ENCODE data around the genes PCCA, GGACT and TPP2.

DNA sequence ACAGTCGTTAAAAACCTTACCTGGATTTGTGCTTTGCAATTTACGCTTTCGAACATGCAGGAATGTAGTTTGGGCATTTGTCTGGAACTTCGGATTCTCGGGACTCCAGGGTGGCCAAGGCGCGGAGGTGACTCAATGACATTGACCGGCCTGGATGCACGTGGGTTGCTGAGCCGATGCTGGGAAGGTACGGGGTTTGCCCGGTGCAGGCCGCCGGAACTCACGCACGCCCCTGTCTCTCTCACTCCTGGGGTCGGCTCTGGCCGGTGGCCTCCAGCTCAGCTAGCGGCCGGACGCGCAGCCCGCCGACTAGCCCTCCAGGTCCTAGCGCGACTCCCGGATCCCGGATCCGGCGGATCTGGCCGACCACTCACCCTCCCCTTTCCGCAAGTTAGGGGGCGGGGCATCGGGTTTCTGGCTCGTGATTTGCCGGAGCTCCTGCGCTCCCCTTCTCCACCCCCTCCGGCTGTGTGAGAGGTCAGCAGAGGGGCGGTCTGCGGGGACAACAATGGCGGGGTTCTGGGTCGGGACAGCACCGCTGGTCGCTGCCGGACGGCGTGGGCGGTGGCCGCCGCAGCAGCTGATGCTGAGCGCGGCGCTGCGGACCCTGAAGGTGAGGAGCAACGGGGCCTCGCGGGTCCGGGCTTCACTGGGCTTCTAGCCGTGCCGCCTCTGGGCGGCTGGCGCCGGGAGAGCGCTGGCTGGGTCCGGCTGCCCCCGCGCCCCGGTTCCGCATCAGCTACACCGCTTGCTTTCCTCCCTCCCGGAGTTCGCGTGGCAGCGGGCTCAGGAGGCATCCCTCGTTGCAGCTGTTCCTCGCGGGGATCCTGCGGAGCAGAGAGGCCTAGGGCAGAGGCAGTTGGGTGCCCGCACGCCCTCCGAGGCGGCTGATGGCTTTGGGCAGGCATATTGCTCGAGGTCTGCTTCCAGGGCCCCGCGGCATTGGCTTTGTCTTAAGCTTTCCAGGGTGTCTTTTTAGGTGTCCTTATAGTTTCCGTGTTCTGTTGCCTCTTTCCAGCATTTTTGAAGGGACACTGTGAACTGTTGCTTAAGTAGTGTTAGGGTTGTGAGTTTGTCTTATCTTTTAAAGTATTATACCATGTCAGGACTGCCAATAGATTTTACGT is at the start of gene PCCA:
TSS of gene PCCA (plus strand) at position 481 of the 1,127 bp plus-strand sequence.
- RRBS = under 1% methylated on average over 49 of the region's 87 CpGs

GRCh38 chr13:100089740-100090058 is 806 bp downstream of the PCCA start:
- RRBS = no CpG with 5 or more reads among the region's 4 CpGs

GRCh38 chr13:100154711-100155535 is 66.0 kb downstream of the PCCA start:
- RRBS = no CpG with 5 or more reads among the region's 6 CpGs

GRCh38 chr13:100326469-100326764 is 237.5 kb downstream of the PCCA start:
- RRBS = no CpG with 5 or more reads among the region's 1 CpG

DNA sequence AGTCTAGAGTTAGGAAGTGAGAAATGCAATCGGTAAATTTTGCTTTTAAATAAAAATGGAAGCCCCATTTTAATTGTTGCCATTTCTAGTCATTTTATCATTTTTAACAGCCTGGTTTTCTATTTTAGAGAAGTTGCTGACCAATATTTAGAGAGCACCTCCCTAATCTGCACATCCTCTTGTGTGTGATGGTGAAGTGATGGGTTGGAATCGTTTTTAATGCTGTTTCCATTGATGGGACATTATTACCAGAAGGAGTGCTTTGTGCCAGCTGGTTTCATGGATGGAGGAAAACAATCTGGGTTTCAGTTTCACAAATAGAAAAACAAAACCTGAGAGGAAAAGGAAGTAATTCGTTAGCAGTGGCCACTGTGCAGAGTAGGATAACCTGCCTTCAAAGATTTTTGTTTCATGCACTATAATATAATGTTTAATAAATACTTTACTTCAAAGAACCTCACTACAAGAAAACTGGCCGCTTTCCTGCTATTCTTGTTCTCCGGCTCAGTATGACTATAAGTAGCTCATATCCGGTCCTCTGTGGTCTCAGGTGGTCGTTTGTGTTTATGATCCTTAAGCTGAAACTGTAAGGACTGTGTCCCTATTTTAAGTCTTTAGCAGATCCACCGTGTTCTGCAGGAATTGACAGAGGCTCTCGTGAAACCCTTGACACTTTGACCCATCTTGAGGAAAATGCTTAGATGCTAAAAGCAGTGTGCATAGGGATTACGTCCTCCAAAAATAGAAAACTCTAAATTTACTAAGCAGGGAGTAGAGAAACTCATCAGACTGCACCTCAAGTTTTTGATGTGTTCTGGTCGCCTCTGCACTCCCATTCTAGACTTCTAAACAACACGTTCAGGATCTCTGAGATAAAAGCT is 104.7 kb downstream of the GGACT start:
- RRBS = no CpG with 5 or more reads among the region's 12 CpGs

DNA sequence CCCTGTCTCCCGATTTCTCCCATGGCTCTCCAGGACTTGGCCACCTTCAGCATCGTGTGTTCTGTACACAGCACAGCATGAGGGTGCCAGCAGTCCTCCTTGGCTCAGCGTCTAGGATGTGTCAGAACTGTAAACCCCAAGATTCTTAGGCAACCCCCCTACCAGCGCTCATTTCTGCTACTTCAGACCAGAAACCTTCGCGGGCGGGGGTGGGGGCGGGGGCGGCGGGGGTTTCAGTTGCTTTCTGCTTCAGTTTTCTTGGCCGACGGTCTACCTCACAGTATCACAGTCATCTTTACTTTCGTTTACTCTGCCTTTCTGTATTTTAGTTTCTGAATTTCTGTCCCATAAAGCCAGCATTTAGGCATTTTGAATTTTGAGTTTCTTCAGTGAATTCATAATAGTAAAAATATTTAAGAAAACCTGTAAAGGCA is 82.4 kb downstream of the GGACT start:
- RRBS = no CpG with 5 or more reads among the region's 13 CpGs

DNA sequence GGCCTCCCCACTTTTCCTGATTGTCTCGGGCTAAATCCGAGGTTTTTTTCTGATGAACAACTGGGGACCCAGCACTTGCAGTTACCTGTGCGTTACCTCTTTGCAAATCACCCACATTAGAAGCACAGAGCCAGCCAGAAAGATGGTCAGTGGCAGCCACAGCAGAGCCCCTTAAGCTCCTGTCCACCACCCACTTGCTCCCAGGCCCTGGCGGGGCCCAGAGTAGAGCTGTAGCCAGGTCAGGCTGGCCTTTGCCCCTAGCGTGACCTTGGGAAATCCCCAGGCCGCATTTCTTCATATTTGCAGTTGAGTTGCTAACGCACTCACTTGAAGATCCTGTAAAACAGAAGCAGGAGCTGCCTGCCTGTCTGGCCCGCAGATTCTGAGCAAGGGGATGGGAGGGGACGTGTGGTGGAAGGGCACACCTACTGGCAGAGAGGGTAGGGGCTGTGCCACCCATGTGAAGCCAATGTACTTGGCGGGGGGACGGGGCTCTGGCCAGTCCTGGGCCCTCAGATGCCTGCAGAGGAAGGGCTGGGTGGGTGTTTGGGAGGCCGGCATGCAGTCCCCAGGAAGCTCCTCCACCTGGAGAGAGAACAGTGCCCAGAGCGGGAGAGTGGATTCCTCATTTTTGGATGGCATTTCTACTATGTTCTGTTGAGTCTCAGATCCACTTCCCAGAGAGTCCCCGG is 63.2 kb downstream of the GGACT start:
- RRBS = no CpG with 5 or more reads among the region's 14 CpGs

DNA sequence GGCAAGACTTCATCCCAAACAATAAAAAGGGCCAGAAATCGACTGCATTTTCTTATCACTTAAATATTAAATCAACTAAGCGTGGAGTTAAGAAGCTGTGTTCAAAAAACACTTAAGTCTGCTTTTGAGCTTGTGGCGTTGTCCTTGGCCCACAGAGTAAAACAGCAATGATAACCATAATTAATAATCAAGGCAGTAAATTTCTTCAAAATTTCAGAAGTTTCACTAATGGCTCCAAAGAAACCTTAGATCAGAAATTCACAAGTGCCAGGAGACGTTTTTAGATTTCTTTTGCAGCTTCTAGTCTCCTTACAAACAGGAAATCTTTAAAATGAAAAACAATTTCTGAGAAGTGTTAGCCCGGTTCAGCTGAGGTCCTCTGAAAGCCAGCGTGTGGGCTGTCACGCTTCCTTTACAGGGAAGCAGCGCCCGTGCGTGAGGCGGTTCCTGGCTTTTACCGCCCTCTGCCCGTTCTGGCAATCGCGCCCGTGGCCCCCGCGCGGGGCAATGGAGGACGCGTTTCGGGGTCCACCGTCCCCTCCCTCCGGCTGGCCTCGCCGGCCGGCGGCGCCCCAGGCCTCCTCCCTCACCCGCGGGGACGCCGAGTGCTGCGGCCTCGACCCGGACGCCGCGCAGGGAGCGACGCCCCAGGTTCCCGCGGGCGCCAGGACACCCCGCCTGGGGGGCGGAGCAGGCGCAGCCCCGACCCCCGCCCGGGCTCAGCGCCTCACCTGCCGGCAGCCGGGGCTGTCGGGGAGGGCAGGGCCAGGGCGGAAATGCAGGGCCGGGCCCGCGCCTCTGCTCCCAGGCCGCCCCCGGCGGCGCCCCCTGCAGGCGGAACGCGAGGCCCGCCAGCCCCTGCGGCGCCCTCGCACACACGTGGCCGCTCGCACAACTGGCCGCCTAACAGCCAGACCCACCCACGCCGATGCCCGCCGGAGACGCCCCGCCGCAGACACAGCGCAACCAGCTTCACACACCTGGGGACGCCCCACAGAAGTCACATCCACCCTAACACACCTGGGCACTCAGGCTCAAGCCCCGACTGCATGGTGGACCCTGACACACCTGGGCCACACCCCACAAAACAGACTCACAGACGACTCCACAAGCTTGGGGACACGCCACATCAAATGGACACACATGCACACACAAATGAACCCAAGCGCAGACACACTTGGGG is at the start of gene GGACT:
TSS of gene GGACT (minus strand) at position 780 of the 1,183 bp plus-strand sequence.
- RRBS = 2% methylated on average over 25 of the region's 86 CpGs

DNA sequence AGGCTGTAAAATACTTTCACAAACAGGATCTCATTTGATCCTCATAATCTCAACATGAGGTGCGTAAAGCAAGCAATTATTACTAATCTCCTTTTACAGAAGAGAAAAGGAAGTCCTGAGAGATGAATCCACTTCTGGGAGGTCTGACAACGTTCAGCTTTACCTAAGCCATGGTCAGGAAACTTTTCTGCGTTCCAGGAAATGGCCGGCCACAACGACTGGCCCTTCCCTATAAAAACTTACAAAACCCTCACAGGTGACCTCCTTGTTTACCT is 351.6 kb upstream of the TMTC4 start:
- RRBS = no CpG with 5 or more reads among the region's 5 CpGs

DNA sequence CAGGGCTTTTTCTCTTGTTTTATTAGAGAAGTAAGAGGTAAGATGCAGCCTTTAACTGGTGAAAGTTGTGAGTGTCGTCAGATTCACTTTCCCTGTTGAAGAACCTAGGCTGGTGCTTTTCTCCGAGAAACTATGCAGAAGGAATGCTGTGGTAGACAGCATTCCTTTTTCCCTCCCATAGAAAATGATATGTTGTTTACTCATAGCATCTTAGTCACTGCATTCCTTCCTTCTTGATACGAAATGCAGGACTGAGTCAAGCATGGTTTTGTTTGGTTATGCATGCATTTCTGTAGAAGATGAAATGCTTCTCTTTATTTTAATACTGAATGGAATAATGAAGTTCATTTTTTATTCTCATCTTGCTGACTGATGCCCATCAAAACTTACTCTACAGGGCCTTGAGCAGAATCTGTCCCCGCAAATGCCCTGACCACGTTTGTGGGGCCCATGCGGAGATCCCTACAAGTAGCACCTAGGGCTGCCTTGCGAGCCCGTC is 3.5 kb downstream of the ITGBL1 start:
- RRBS = no CpG with 5 or more reads among the region's 8 CpGs

DNA sequence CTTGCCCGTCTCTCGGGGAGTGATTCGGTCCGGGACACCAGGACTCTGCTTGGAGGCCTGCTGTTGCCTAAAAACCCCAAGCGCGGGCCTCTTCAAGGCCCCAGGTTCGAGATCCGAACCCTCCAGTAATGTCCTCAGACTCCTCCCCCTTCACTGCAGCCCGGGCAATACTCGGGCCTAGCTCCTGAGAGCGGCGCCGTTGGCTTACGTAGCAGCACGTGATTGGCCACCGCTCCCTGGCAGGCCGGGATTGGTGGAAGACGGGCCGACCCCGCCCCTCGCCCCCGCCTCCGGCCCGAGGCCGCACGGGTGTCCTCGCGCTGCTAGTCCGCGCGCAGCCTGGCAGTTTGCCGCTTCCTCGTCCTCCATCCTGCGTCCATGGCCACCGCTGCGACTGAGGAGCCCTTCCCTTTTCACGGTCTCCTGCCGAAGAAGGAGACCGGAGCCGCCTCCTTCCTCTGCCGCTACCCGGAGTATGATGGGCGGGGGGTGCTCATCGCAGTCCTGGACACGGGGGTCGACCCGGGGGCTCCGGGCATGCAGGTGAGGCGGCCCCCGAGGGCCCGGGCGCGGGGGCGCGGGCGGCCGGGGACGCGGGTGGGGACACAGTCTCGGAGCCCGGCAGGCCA is at the start of gene TPP2:
TSS of gene TPP2 (plus strand) at position 326 of the 629 bp plus-strand sequence.
- RRBS = under 1% methylated on average over 19 of the region's 61 CpGs

GRCh38 chr13:102680224-102680873 is 14.5 kb downstream of the METTL21C start:
- RRBS = no CpG with 5 or more reads among the region's 4 CpGs

DNA sequence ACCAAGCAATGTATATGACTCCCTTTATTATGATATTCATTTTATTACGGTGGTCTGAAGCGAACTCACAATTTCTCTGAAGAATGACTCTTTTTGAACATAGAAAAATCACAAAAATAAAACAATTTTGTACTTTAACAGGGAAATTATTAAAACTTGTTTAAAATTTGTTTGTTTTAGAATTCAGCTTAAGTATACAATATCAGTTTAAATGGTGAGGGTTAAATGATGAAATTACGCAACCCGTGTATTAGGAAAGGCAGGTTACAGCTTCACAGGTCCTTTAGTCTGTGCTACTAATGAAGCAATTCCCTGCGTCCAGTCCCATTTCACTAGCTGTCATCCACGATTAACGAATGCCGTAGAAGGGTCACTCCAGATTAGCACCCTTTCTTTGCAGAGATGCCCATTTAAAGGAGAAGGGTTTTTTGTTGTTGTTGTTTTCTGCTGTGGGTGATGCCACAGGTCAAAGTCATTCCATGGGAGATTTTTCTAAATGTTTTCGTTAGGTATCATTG is 457.6 kb upstream of the SLC10A2 start:
- RRBS = no CpG with 5 or more reads among the region's 9 CpGs

DNA sequence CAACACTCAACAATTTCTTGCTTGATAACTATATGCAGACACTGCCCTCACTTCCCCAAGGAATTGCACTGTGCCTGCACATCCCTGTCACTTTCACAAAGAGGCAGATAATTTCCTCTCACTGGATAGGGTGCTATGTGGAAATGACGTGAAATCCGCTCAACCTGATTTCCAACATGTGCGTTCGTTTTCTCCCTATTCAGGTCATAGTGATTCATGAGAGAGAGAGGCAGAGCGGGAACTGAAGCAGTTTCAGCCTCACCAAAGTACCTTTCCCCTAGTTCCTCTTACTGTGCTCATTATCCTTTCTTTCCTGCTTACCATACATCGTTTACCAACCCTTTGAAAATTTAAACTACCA is 326.5 kb upstream of the DAOA start:
- RRBS = no CpG with 5 or more reads among the region's 6 CpGs

DNA sequence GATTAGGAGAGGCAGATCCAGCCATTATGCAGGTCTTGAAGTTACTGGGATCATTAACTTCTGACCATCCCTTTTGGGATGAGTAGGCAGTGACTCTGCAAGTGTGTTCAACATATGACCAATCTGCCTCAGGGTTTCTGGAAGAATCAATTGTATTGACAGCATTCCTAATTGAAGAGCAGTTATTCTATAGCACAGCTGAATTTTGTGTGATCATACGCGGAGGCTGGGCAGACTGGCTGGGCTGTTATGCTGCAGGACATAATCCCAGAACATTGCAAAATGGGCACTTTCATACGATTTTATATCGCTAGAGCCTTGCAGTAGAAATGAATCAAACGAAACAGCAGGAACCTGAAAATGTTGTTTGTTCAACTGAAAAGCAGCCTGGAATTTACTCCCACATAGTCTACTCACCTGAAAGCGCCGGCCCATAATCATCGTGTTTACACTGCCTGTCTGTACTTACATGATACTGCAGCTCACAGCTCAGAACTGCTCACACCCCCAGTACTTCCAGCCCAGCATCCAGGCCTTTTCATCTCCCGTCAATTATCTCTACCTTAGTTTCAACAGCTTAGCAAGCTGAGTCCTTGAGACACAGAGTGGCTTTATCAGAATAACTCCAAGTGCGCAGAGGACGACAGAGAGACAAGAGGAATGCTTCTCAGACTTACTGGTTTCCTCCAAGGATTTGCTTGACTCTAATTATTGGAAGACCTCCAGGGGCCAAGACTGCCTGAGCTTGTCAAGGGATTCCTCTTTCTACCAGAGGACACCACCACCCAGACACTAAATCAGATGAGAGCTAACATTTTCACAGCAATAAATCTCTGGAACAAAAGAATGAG is 513.6 kb downstream of the DAOA start:
- RRBS = no CpG with 5 or more reads among the region's 11 CpGs

GRCh38 chr13:106096477-106096980 is 438.9 kb downstream of the EFNB2 start:
- RRBS = no CpG with 5 or more reads among the region's 4 CpGs

GRCh38 chr13:106184848-106185347 is 350.6 kb downstream of the EFNB2 start:
- RRBS = no CpG with 5 or more reads among the region's 3 CpGs

DNA sequence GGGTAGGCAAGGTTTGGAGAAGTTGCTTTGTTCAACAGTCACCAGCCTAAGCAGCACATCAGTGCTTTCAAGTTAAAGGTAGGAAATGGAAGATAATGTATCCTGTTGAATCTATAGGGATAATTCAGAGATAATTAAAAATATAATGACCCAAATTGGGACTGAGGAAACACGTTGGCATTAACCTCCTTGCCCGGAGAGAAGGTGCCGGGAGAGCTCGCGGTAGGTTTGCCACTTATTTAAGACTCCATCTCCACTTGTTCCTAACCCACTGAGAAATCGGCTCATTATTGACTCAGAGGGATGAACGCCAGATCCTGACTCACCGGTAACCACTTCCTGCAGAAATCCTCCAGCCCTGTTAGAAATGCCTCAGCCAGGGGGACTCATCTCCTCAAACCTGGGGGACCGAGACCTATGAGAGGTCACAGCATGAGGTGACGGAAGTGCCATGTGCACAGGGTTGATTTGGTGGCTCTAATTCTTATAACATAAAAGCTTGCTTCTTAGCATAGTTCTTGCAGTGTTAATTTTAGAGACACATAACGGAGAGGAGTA is 159.2 kb downstream of the EFNB2 start:
- RRBS = no CpG with 5 or more reads among the region's 11 CpGs

DNA sequence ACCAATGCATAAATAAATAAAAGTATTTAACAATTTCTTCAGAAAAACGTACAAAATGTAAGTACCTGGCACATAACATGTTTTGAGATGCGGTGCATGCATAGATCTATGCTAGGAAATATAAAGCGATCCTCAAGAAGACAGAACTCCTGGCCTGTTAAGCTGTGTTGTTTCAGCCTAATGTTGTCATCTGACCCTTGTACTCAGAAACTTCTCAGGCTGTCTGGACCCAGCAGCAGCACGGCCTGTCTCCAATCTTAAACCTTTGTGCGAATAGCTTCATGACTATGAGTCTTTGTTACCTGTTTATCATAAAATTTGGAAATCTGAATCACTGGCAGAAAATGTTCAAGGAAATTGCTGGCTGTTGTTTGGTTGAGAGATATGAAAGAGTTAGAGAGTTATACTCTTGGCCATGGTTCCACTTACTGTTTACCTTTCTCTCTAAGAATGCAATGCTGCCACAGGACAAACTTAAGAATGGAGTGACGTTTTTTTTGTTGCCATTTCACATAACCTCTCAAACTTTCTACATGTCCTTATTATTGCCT is 59.7 kb downstream of the EFNB2 start:
- RRBS = no CpG with 5 or more reads among the region's 6 CpGs

GRCh38 chr13:106513355-106514054 is 22.0 kb downstream of the EFNB2 start:
- RRBS = no CpG with 5 or more reads among the region's 5 CpGs

All from AG09319 (cell line).